Melanocyte of skin (primary cell): Measurements from ENCODE around the genes TOLLIP, KRTAP5-3 and KRTAP5-6.

DNA sequence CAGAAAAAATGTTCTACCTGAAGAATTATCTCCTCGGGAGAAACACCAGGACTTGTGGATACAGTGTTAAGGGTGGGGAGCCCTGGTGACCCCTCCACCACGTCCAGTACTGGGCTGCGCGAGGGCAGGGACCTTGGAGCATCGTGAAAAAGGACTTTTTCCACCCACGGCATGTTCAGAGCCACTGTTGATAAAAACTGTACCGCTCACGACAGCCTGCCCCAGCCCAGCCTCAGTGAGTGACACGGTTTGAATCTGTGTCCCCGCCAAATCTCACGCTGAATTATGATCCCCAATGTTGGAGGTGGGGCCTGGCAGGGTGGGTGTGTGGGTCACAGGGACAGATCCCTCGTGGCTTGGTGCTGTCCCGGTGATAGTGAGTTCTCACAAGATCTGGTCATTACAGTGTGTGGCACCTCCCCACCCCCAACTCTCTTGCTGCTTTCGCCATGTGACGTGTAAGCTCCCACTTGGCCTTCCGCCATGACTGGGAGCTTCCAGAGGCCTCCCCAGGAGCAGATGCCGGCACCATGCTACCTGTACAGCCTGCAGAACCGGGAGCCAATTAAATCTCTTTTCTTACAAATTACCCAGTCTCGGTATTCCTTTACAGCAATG is 1.4 kb downstream of the TOLLIP start:
- CAGE, long polyA plus RNA, 2 experiments = no peak in any of the 2 experiments

DNA sequence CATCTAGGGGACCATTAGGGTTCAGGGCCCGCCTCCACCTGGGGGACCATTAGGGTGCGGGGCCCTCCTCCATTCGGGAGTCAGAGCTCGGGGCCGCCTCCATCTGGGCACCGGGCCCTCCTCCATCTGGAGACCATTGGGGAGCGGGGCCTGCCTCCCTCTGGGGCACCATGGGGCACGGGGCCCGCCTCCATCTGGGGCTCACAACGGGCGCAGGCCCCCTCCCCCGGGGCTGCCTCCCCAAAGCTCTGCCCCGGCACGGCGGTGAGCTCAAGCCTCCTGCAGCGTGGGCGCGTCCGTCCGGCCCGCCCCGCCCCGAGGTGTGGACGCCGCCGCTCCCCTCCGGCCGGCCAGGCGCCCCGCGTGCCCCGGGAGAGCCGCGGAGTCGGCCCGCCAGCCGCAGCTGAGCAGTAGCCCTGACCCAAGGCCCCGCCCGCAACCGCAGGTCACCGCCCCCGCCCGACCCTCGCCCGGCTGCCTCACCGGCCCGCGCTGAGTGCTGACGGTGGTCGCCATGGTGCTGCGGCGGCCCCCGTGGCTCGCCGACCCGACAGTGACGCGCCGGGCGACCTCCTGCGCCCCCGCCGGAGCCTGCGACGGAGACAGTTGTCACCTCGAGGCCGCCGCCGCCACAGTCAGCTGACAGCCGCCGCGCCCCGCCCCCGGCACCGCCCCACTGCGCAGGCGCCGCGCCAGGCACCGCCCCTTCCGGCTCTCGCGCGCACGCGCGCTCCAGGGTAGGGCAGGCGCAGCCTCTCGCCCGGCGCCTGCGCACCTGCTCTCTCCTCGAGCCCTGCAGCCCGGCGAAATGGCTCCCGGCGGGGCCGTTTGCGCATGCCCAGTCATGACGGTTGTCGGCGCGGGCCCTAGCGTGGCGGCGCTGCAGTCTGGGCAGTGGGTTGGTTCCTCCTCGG is at the start of gene TOLLIP:
Gene TOLLIP (minus strand): TSS at position 650 of the 914 bp plus-strand sequence.
- CAGE, long polyA plus RNA, 2 experiments = no peak in any of the 2 experiments

GRCh38 chr11:1391070-1391742 is 1.5 kb downstream of the BRSK2 start:
- CAGE, long polyA plus RNA, 2 experiments = no peak in any of the 2 experiments

- CAGE, long polyA plus RNA, 2 experiments = no peak in any of the 2 experiments
Observed at GRCh38 chr11:1391908-1392432, 2.2 kb downstream of the BRSK2 start.

- CAGE, long polyA plus RNA, 2 experiments = no peak in any of the 2 experiments
Observed at GRCh38 chr11:1423287-1423838, 33.6 kb downstream of the BRSK2 start.

DNA sequence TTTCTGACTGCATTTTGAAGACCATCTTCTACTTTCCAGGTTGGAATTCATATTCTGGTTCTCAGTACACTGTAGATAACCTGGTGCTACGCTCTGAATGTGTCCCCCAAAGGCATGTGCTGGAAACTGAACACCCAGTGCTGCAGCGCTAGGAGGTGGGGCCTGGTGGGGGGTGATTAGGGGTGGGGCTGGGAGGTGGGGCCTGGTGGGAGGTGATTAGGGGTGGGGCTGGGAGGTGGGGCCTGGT is 25.9 kb upstream of the MOB2 start:
- CAGE, long polyA plus RNA, 2 experiments = no peak in any of the 2 experiments

- CAGE, long polyA plus RNA, 2 experiments = no peak in any of the 2 experiments
Observed at GRCh38 chr11:1517732-1518085, 31.1 kb upstream of the MOB2 start.

- CAGE, long polyA plus RNA, 2 experiments = no peak in any of the 2 experiments
Observed at GRCh38 chr11:1532727-1533337, 39.2 kb downstream of the DUSP8 start.

GRCh38 chr11:1543922-1544219 is 28.2 kb downstream of the DUSP8 start:
- CAGE, long polyA plus RNA, 2 experiments = no peak in any of the 2 experiments

DNA sequence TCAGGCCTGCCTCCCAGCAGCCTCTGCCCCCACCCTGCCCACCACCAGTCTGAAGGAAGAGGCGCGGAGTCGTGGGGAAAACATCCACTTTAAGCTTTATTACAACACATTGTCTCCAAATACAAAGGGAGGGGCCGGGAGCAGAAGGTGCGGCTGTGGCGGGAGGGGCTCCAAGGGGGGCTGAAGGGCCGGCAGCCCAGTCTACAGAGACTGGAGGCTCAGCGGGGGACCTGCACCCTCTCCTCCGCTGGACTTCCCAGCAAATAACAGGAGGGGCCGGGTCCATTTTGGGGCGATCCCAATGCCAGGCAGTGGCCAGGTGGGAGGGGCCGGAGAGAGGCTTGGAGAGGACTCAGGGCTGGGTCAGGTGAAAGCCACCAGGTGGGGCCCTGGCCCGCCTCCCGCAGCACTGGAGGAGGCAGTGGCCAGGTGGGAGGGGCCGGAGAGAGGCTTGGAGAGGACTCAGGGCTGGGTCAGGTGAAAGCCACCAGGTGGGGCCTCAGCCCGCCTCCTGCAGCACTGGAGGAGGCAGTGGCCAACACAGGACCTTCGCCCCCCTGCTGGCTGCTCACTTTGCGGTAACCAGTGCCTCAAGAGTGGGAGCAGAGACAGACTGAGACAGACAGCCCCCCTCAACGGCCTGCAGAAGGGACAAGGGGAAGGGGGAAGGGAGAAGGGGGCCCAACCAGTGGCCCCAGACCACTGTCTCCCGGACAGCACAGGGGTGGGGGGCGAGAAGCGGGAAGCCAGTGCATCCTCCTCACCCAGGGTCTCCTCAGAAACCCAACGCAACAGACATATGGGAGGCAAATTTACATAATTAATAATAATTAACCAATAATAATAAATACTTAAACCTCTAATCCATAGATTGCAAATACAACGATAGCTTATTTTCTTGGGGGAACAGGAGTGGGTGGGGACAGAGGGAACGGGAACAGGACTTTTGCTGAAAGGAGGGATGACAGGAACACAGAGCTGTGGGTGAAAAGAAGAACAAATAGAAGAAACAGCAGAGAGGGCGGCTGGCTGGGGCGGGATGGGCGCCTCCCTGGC is 17.8 kb downstream of the DUSP8 start:
- CAGE, long polyA plus RNA, 2 experiments = no peak in any of the 2 experiments

GRCh38 chr11:1562064-1562445 is 10.0 kb downstream of the DUSP8 start:
- CAGE, long polyA plus RNA, 2 experiments = no peak in any of the 2 experiments

GRCh38 chr11:1566250-1566513 is 5.9 kb downstream of the DUSP8 start:
- CAGE, long polyA plus RNA, 2 experiments = no peak in any of the 2 experiments

DNA sequence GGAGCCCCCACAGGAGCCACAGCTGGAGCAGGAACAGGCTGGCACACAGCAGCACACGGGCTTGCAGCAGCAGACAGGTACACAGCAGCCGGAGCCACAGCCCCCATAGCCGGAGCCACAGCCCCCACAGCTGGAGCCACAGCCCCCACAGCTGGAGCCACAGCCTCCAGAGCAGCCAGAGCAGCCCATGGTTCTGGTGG is 166 bp downstream of the KRTAP5-3 start:
- CAGE, long polyA plus RNA, 2 experiments = no peak in any of the 2 experiments

GRCh38 chr11:1608397-1608725 is at the start of gene KRTAP5-3:
TSS of gene KRTAP5-3 (minus strand) at chr11:1608463.
- CAGE, long polyA plus RNA, 2 experiments = no peak in any of the 2 experiments

- CAGE, long polyA plus RNA, 2 experiments = no peak in any of the 2 experiments
Observed at GRCh38 chr11:1696913-1697339, at the start of gene KRTAP5-6. TSS of gene KRTAP5-6 (plus strand) at chr11:1697195.

GRCh38 chr11:1733495-1733842 is 16.9 kb downstream of the IFITM10 start:
- CAGE, long polyA plus RNA, 2 experiments = no peak in any of the 2 experiments

GRCh38 chr11:1736045-1736512 is 14.3 kb downstream of the IFITM10 start:
- CAGE, long polyA plus RNA, 2 experiments = no peak in any of the 2 experiments

GRCh38 chr11:1755503-1756202 is 5.3 kb upstream of the IFITM10 start:
- CAGE, long polyA plus RNA, 2 experiments = no peak in any of the 2 experiments

- CAGE, long polyA plus RNA, 2 experiments = no peak in any of the 2 experiments
Observed at GRCh38 chr11:1760161-1761631, 3.0 kb downstream of the CTSD start.

DNA sequence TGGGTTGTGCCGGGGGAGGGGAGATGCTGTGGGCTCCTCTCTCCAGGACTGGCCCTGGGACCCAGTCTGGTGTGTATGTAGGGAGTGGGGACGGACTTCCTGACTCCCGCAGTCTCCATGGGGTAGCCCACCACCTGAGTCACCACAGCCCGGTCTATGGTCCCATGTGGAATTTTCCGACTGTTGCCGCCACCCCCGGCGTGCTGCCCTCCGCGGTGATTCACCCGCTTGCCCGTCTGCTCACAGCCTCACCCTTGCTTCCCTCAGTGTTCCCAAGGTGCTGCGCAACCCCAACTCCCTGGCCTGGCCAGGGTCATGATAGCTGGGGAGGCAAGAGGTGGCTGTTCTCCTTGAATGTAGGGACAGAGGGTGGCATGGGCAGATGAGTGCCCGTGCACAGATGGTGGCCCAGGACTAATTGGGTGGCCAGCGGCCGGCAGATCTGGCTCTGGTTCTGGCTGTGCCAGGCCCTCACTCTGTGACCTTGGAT is 10.2 kb downstream of the LSP1 start:
- CAGE, long polyA plus RNA, 2 experiments = no peak in any of the 2 experiments